ENCODE measurements around a stretch of chr2.

DNA sequence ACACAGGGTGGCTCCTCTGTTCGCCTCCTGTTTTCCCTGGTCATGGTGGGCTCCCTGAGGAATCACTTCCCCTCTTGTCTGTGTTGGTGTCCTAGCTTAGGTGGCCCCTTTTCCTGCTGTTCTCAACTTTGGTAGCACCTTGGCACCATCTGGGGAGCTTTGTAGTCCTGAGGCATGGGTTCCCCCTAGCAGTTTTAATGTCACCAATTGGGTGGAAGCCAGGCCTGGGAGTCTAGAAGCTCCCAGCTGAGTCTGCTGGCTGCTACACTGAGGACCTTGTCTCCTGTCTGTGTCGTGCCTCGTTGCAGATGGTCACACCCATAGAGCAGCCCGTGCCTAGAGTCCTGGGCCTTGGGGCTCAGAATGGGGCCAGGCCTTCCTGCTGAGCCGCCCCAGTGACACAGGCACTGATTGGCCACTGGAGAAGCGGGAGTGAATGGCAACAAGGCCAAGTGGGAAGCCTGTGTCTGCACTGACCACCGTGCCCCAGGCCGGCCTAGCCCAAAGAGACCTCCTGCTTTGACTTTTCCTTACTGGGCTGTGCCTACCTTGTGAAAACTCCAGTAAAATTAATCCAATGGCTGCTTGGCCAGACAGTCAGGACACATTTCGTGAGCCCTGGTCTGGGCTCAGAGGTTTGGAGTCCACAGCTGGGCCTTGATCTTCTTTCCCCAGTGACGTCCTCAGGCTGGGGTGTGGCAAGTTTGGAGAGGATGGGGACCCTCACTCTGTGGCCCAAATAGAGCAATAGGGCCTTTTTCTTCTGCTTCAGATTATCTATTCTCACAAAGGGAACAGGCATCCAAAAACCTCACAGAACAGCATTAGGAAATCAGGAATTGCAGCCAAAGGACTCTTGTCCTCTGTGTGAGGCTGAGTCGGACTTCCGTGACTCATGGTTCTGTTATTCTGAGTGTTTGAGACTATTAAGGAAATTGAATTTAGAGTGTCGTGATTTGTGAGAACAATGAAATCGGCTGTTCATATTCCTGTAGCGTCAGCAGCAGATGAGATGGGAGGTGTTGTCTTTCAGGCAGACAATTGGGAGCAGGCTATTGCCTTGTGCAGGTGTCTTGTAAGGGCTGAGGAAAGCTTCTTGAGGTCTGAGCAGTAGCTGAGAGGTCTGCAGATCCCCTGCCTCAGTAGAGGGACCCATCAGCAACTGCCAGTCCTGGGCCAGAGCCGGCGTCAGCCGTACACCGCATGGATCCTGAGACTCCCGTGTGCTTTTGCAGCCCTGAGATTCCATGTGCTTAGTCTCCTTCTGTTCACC, 113.5 kb downstream of the SH3RF3 start:
- PRO-cap, 3 experiments, result no peak in any of the 3 experiments

DNA sequence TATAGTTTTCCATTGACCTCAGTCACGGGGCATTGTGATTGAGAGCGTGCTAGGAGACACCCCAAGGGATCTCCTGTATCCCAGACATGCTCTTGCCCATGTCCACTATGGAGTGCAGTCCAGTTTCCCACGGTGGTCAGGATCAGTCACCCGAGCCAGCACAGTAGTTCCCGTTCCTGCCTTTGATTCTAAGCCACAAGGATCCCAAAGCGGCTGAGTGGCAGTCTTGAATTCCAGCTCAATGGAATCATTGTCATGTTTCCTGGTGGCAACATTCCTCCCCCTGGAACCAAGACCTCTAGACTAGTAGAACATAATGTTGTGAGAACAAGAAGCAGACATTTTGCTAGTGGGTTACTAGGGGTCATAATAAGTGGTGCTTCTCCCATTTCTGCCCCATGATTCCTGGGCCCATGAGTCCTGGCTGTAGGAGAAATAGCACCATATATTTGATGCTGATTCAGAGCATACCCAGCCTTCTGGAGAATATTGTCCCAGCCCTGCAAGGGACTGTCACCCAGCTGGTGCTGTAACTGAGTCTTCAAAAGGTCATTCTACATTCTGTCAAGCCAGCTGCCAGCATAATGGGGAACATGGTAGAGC, 154.2 kb downstream of the SEPTIN10 start:
- PRO-cap, 3 experiments, result no peak in any of the 3 experiments

DNA sequence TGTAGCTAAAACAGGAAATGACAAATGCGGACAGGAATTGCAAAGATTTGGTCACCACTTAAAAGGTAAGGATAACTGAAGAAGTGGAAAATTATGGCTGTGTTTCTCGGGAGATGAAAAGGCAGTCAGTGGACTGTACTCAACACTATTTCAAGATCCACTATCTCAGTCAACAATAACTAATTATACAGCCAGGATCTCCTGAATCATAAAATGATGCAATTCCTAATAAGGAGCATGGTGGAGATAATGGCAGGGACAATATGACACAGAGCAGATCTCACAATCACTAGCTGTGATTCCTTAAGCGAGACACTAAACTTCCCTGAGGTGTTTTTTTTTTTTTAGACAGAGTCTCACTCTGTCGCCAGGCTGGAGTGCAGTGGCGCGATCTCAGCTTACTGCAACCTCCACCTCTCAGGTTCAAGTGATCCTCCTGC, 4.0 kb downstream of the SEPTIN10 start:
- PRO-cap, 3 experiments, result no peak in any of the 3 experiments

- PRO-cap, 3 experiments, result no peak in any of the 3 experiments
Observed at GRCh38 chr2:109631888-109632682, 17.9 kb downstream of the SOWAHC start.

GRCh38 chr2:109644134-109644504, 30.0 kb downstream of the SOWAHC start:
- PRO-cap, 3 experiments, result no peak in any of the 3 experiments

DNA sequence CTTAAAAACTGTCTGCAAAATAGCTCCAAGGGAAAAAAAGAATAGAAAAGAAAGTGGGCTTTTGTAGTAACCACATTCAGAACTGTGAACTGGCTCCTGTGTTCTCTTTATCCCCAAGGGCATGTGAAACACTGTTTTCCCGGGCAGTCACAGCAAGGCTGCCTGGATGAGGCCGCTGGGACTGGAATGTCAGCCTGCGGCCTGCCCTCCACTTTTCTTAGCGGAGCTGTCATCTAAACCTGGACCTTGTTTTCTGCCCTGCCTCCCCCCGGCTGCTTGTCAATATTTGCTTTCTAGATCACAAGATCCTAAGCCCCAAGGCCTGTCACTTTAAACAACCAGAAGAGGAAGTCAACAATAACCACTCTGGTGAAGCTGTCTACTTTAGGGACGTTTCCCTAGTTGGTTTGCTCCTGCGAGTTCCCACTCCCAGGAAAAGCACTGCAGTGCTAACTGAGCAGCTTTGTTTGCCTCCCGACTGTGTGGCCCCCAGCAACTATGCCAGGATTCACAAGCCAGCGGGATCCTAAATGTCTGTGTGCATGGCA, 30.5 kb downstream of the SOWAHC start:
- PRO-cap, 3 experiments, result peak in 3 of 3 experiments; most common plus-strand start position 360 of the sequence (in 2); most common minus-strand start position 219 of the sequence (in 2)

- PRO-cap, 3 experiments, result no peak in any of the 3 experiments
Observed at GRCh38 chr2:109680724-109681503, 66.8 kb downstream of the SOWAHC start.

DNA sequence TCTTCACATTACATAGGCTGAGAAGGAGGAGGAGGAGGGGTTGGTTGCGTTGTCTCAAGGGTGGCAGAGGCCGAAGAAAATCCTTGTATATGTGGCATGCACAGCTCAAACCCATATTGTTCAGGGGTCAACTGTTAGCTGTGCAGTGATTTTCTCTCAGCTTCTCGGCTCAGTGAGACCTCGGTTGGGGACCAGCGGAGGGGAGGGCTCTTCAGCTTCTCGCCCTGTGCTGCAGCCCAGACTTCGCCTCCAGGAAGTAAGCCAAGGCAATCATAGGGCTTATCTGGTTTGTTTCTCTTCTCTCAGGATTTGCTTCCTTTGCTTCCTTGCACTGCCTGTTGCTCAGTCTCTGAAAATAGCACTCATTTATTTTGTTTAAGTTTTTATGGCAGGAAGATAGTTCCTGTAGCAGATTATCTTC, 85.5 kb downstream of the SOWAHC start:
- PRO-cap, 3 experiments, result no peak in any of the 3 experiments

DNA sequence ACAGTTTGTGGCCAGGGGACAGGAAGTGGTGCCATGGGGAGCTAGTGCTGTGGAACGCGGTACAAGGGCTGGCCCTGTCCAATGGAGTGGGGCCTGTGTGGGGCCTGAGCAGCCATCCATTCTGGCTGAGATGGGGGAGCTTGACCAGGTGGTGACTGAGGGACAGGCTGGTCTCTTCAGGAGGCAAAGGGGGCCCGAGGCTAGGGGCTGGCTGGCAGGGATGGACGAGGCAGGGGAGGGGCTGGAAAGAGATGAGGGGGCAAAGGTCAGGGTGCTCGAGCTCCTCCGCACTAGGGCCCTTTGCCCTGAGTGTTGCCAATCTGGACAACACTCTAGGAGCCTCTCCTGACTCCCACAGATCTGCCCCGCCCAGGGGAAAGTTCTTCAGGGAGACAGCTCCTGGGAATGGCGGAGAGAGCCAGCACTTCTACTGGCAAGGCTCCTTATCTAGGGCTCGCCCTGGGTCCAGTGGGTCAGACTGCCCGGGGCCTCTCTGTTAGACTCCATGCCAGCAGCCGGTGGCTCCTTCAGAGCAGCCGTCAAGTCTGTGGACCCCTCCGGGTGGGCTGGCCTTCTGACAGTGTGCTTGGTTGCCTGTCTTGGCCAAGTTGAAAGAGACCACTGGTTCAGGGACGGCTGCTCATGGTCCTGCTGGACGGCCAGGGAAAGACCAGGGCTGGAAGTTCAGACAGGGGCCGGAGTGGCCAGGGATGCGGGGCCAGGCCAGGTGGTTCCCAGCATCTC, 12.3 kb downstream of the MALL start:
- PRO-cap, 3 experiments, result no peak in any of the 3 experiments

- PRO-cap, 3 experiments, result no peak in any of the 3 experiments
Observed at GRCh38 chr2:110104373-110104934, 11.2 kb downstream of the MALL start.

DNA sequence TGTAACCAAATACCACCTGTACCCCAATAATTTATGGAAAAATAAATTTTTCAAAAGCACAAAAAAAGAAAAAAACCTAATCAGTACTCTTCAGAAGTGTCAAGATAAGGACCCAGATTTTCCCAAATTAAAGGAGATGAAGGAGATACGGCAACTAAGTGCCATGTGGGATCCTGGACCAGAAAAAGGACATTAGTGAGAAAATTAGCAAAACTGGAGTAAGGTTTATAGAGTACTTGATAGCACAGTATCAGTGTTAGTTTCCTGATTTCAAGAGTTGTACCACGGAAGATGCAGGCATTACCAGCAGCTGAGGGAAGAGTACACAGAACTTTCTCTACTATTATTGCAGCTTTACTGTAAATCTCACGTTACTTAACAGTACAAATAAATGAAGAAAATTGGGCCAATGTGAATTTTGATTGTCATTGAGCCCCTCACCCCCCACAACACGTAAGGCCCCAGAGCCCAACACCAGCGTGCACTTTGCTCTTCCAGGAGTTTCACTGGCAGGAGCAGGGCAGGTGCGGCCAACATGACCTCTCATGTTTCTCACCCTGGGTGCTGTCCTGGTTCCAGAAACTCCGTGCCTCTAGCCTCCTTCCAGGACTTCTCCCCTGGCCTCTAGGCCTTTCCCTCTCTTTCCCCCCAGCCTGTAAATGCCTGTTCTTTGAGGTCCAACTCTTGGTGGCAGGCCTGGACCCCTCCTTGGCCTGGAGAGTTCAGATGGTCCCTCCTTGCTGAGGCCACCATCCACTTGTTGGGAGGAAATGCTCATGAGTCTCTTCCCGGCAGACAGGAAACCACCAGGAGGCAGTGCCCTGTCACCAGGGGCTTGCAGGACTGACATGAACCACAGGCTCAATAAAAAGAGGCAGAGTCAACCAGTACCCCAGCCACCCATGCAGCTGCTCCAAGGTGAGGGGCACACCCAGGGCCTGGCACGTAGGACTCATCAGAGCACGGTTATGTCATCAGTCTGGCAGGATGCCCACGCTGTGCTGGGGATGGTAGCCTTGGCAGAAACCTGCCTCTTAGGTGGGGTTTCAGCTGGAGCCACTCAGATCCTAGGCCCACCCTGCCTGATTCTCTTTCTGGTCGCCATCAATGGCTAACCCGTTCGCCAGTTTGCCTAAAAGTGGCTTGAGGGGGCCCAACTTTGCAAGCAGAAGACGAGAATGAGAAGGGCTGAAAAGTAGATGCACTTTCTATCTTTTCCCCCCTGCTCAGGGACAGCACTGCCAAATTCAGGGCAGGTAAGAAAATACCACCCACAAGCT, 1.6 kb downstream of the MALL start:
- PRO-cap, 3 experiments, result no peak in any of the 3 experiments

GRCh38 chr2:110674494-110675826, 2.9 kb downstream of the BUB1 start:
- PRO-cap, 3 experiments, result no peak in any of the 3 experiments

DNA sequence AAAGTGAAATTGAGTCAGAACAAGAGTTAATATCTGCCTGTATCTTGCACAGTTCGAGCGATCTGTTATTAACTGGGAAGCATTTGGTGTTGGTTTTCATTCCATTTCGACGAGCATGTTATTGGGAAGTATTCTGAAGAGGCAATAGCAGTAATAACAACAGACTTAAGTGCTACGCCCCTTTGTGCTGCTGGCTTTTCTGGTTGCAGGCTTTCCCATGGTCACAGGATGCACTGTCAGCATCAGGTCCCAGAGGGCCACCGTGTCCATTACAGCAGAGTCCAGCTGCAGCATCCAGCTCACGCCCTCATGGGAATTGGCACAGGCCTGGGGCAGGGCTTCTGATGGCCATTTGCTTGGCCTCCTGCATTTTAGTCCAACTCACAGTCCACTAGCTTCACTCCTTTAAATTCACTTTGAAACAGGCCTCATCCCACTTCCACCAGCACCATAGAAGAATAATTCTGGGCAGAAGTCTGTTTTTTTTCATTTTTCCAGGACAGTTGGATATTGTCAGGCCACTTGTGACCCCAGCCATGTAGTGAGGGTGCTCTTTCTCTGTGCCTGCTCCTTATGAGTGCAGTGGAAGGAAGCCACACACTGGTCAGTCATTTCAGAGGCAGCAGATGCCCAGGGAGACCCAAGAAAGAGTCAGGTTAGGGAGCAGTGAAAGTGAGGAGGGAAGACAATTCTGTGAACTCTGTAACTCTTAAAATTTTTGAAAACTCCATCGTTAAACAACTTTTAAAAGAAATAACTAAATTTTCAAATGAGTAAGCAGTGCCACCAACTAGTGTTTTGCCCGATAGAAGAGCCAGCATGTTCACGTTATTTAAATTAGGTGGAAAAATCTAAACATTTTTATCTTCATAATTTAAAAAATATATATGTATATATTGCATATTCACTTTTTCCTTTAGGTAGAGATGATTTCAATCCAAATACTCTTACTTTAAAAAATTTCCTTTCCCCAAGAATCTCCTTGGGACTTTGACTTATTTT, 44.6 kb downstream of the BCL2L11 start:
- PRO-cap, 3 experiments, result no peak in any of the 3 experiments

DNA sequence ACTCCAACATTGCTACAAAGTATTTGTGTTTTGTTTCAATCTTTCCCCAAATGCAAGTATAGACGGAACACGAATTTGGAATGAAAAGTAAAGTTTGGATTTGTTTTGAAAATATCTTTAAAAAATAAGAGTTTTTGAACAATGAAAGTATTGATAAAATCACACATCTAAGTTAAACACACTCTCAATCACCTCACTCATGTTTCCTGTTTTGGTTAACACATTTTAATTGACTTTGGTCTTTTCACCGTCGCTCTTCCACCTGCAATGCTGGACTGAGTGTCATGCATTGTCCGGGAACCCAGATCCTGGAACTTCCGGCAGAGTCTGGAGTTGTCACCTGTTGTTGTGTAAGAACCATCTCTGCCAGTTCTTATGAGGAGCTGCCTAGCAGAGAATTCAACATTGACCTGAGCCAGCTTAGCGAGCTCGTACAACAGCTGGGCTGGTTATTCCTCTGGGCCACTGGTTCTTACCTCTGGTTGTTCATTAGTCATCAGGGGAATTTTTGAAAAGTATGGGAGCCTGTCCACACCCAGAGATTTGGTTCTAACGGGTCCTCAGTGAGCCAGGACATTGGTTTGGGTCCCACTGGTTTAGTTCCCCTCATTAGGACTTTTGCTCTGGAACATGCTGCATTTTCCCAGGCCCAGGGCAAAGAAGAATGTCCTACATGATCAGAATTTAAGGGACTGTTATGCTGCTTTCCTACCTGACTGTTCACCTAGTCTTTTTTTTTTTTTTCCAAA, 75.7 kb downstream of the BCL2L11 start:
- PRO-cap, 3 experiments, result peak in 1 of 3 experiments; most common minus-strand start position 271 of the sequence (in 1)

DNA sequence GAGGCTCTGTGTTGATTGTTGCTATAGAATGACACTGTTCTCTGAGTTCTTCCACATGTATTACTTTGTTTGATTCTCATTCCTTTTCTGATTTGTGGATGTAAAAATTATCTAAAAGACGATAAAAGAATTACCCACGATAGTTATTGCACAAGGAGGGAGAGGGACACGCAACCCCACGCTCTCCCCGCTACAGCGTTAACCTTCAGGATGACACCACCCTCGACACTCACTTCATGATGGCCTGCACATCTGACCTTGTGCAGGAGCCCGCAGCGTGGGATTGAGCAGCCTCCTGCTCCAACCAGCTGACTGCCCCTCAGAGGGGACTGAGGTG, 156.2 kb downstream of the BCL2L11 start:
- PRO-cap, 3 experiments, result no peak in any of the 3 experiments

DNA sequence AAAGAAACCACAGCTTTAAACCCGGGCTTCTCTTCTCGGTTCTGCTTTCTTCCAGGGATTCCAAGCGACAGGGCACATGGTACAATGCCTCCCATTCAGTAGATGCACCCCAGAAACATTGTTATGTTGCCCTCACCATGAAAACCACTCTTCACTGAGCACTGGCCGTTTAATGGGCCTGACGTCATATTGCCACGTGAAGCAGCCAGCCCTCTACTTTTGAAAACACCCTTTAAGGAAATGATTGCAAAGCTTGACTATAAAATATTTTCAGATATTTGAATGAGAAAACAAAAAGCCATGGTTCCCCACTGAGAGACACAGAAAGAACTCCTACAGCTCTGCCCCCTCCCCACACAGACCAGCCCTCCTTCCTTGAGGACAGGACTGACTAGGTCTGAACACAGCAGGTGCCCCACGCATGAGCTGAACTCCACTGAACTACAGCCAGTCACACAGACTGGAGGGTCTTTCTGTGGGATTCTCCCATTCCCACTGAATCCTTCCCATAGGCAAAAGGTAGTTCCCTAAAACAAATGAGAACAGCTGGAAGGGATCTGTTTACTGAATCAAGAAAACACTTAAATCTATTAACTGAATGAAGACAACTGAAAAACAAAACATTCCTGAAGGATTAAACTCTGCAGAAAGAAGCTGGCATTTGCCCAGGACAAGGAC, 349.0 kb downstream of the ANAPC1 start:
- PRO-cap, 3 experiments, result peak in 1 of 3 experiments; most common minus-strand start position 156 of the sequence (in 1)

DNA sequence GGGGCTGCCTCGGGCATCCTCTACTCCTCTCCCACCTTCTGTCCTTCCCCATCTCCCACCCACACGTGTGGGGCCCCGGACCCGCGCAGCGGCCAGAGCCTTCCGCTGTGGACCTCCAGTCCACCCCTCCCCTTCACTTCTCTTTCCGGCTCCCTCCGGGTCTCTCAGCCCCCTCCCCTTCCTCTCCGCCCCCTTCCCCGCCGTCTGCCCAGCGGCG, 323 bp upstream of the MERTK start:
- PRO-cap, 3 experiments, result peak in 3 of 3 experiments; most common minus-strand start position 135 of the sequence (in 3)

- PRO-cap, 3 experiments, result no peak in any of the 3 experiments
Observed at GRCh38 chr2:111900918-111901414, 2.6 kb downstream of the MERTK start.

DNA sequence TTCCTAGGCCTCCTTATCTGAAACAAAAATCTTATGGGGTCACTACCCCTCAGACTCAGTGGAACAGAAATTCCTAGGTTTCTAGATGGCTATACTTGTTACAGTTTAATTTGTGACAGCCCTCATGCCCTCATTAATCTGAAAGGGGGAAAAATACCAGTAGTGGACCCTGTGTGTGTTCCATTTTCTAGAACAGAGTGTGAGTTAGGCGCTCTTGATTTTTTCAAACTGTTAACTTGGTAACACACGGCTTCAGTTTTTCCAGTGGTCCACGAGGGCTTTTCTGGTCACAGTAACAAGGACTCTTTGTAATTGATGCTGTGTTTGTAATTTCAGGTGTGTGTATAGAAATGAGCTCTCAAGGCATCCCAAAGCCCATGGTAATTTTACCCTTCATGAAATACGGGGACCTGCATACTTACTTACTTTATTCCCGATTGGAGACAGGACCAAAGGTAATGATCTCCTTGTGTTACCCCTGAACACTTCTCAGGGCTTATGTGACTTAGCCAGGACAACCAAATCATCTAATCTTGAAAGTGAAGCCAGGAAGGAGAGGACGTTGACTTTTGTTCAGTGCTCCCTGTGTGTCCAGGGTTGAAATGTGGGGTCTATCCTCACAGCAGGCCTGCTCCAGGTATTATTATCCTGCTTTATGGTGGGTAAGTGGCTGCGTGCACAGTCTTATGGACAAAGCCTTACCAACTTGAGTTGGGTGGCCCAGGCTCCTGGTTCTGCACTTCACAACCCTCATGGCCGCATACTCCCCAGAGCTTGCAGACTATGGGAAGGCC, 45.3 kb upstream of the TMEM87B start:
- PRO-cap, 3 experiments, result no peak in any of the 3 experiments

GRCh38 chr2:112317454-112317801, 42.0 kb downstream of the ZC3H6 start:
- PRO-cap, 3 experiments, result no peak in any of the 3 experiments